Tongue (tissue), 2 donors: ENCODE measurements around the gene BTG2.

DNA sequence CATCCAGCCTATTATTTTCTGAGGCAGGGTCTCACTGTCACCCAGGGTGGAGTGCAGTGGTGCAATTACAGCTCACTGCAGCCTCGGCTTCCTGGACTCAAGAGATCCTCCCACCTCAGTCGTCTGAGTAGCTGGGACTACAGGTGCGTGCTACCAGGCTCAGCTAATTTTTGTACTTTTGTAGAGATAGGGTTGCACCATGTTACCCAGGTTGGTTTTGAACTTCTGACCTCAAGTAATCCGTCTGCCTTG lies 8.0 kb downstream of the ARL8A start:
- RAMPAGE, long total RNA = no peak

GRCh38 chr1:202148061-202148940 lies 3.8 kb upstream of the ARL8A start:
- RAMPAGE, long total RNA = no peak

- RAMPAGE, long total RNA = no peak
Measured at GRCh38 chr1:202235769-202236858, 42.5 kb downstream of the LGR6 start.

GRCh38 chr1:202593854-202594210 lies 116.4 kb downstream of the SYT2 start:
- RAMPAGE, long total RNA = no peak

DNA sequence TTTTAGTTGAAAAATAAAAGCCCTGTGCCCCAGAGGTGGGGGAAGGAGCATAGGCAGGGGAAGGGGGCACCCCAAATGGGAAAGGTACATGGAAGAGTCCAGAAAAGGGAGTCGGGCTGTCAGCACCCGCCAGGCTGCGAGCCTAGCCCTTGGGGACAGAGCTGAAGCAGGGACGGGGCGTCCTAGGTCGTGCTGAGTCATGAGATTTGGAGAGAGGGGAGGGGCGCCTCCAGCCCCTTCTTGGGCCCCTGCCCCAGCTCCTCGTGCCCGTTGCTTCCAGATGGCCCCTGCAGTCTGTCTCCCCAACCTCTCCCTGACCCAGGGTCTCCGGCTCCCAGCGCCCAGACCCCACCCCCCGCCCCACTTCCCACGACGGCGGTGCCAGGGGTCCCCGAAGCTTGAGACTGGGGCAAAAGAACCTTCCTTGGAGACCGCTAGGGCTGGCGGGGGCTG lies 802 bp downstream of the SYT2 start:
- RAMPAGE, long total RNA = no peak

GRCh38 chr1:202729663-202730161 lies 19.5 kb upstream of the SYT2 start:
- RAMPAGE, long total RNA = no peak

GRCh38 chr1:202858293-202858836 lies 30.6 kb downstream of the RABIF start:
- RAMPAGE, long total RNA = no peak

DNA sequence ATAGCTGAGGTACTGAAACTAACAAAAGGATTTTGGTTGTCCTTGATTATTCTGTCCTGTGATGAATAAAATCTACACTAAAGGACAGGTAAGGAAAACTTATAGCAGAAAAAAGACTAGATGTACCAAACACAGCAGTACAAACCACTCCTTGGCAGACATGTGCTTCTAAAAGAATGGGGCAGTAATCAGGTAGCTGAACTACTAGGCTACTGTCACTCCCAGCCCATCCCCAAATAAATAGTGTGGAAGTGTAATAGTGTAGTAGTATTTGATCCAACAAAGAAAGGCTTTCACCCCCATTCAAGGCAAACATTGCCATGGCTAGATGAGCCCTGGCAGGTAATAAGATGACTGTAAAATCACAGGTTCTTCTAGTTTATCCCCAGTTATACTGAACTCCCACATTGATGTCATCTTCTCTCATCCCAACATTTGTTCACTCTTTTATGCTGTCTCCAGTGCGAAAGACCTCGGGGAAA lies 2.4 kb upstream of the RABIF start:
- RAMPAGE, long total RNA = no peak

GRCh38 chr1:202891862-202892506 lies 3.0 kb upstream of the RABIF start:
- RAMPAGE, long total RNA = no peak

DNA sequence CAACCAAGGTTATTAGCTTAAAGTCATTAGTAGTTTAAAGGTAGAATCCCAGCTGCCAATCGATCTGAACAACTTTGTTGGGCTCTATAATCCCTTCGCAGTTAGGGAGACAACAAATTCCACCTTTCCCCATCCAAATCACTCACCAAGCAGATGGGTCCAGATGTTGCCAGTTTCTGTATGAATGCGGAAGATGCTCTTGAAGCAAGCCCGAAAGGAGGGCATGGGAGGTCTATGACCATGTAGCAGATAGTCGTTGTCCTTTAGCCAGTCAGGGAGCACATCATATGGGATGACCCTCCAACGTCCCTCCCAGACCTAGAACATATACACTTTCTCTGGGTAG lies 11.8 kb downstream of the ADIPOR1 start:
- RAMPAGE, long total RNA = no peak

- RAMPAGE, long total RNA = no peak
Measured at GRCh38 chr1:202950948-202951212, 7.2 kb downstream of the ADIPOR1 start.

DNA sequence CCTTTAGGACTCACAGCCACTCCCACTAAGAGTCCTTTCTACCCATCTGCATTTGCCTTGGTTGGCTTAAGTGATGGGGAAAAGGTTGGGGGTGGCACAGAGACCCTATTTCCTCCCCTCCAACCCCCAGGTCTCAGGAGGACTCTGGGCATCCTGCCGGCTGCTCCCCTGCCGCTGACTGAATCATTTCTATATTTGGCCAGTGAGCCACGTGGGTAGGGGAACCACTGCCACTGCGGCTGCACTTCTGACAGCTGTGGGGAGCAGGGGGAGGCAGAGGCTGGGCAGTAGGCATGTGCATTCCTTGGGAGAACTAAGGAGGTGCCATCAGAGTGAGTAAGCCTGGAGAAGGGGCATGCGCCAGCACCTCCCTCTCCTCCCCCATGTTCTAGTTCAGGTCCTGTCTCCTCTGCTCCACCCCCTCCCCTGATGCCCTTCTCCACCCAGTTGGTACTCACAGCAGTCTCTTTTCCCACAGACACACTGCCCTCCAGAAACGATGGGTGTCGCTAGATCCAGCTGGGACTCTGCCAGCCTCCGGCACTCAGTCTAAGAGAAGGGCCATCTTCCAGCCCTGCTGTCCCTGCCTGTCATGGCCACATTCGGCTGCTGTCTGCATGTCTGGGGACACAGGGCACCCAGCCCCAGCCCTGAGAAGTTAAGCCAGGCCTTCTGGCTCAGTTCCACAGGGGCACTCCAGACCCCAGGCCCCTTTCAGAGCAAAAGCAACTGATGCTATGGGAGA lies 12.0 kb downstream of the PPFIA4 start:
- RAMPAGE, long total RNA = no peak

GRCh38 chr1:203273909-203274364 lies 31.4 kb upstream of the BTG2 start:
- RAMPAGE, long total RNA = no peak

DNA sequence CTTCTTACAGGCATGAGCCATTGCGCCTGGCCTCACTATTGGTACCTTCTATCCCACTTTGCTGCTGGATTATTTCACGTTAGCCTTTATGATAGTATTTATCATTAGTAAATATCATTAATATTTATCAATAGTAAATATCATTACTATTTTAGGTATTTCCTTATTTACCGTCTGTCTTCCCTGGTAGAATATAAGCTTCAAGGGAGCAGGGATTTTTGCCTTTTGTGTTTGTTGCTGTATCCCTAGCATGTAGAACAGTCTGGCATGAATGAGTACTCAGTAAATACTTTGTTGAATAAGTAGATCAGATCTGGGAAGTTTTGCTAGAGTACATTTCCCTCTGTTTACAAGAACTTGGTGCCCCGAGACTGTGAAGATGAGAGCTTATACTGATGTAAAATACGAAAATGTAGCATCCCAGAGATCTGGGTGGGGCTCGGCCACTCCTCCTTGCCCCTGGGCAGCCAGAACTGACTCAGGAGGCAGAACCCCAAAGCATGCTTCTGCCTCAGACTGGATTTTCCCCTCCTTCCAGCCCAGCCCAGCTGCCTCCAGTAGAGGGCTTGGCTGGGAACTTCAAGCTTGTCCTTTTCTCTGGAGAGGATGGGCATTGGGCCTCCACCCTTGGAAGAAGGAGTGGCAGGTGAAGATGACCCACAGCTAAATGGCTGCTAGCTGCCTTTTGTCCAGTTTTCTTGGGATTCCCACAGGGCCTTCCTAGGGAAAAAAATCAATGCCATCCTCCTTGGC lies 24.4 kb upstream of the BTG2 start:
- RAMPAGE, long total RNA = no peak

DNA sequence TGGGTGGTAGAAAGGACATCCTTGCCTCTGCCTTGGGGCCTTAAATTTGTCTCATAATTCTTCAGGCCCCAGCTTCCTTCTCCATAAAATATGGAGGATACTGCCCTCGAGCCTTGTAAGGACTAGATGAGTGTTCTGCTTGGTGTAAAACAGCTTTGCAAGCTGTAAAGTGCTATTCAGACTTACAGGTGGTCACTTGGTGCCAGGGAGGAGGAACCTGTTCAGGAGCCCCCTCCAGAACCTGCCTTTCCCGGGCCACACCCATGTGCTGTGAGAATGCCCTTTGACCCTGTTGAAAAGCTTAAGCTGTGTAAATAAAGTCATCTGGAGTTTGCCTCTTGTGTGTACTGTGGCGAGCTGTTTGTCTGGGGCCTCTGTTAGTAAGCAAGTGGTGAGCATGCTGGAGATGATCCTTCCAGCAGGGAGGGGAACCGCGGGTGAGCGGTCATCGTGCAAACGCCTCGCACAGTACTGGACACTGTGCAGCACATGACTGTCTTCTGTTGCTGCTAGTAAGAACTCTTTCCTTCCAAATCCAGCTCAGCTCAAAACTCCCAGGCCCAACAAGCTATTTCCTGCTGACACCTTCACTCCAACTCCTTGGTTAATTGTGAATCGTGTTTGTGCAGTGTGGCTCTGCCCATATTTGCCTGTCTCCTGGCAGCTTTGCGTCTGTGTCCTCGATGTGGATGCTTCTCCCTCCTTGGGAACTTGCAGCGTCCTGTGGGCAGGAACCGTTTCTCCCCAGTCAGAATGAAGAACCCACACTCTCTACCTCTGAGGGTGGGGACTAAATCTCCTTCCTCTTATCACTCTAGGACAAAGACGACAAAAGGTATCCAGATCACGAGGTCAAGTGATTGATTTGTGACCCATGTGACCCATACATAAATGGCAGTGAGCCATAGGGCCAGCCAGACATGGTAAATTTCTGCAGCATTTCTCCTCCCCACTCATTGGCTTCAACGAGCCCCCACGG lies 14.0 kb upstream of the BTG2 start:
- RAMPAGE, long total RNA = no peak

GRCh38 chr1:203305434-203305863 lies at the start of gene BTG2:
TSS of gene BTG2 (plus strand) at chr1:203305519.
- RAMPAGE, long total RNA = start-site peak on the plus strand at chr1:203305481-203305548, 149 and 28 reads in 2 replicates

DNA sequence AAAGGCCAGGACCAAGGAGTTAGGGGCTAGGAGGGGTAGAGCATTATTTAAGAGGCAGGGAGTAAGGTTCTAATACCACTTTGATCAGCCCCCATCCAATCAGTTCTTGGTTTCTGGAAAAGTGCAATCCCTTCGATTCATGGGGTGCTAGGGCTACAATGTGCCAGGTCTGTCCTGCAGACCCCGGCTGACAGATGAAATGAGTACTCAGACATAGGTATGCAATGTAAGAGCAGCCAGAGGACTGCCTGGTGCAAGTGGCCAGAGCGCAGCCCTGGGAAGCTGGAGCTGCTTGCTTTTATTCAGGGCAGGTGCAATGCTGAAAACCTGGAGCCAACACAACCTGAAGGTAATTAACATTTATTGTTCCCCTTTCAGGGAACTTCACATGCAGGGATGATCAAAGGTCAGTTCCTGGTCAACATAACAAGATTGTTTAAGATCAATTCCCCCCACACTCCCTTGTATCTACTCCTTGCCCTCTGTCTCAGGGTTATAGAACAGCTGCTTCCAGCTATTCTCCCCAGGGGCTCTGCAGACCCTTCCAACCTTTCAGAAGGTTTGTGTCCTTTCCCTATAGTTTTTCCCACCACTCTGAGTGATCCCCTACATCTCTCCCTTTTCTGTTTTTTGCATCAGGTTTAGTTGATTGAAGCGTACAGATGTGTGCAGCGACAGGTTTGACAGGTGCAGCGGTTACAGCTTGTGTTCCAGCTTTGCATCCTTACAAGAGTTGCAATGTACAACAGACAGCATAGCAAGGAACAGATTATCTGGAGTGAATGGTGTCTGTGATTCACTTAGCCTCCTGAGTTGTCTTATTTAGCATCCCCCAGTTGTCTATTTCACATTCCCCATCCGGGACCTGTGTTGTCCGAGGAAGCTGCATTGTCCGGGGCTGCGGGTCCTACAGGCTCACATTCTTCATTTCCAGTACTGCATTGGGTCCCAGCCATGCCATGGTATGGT lies 48.6 kb upstream of the PRELP start:
- RAMPAGE, long total RNA = no peak

DNA sequence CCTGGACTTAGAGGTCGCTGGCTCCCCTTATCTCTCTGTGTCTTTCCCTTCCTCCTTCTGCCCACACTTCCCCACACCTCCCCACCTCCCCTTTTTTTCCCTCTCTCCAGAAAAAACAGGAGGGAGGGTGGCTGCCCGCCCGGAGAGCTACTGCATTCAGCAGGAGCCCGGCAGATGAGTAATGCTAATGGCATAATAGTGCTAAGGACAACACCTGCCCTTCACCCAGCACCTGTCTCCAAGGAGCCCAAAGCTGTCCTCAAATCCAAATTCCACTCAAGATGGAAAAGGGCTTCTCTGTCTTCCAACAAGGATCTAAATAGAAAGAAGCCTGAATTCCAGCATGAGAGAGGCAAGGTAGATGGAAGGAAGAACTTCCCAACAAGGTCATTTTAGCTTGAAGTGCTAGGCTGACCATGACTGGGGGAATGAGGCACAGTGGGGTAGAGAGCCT lies 11.3 kb upstream of the PRELP start:
- RAMPAGE, long total RNA = no peak

DNA sequence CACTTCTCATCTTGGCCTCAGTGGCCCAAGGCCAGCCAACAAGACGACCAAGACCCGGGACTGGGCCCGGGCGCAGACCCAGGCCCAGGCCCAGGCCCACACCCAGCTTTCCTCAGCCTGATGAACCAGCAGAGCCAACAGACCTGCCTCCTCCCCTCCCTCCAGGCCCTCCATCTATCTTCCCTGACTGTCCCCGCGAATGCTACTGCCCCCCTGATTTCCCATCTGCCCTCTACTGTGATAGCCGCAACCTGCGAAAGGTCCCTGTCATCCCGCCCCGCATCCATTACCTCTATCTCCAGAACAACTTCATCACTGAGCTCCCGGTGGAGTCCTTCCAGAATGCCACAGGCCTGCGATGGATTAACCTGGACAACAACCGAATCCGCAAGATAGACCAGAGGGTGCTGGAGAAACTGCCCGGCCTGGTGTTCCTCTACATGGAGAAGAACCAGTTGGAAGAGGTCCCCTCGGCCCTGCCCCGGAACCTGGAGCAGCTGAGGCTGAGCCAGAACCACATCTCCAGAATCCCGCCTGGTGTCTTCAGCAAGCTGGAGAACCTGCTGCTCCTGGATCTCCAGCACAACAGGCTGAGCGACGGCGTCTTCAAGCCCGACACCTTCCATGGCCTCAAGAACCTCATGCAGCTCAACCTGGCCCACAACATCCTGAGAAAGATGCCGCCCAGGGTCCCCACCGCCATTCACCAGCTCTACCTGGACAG lies 7.8 kb downstream of the PRELP start:
- RAMPAGE, long total RNA = no peak

- RAMPAGE, long total RNA = no peak
Measured at GRCh38 chr1:203511587-203512264, 17.8 kb downstream of the OPTC start.